Myometrial cell (primary cell): ENCODE results near the genes CORO7 and DNAAF8.

DNA sequence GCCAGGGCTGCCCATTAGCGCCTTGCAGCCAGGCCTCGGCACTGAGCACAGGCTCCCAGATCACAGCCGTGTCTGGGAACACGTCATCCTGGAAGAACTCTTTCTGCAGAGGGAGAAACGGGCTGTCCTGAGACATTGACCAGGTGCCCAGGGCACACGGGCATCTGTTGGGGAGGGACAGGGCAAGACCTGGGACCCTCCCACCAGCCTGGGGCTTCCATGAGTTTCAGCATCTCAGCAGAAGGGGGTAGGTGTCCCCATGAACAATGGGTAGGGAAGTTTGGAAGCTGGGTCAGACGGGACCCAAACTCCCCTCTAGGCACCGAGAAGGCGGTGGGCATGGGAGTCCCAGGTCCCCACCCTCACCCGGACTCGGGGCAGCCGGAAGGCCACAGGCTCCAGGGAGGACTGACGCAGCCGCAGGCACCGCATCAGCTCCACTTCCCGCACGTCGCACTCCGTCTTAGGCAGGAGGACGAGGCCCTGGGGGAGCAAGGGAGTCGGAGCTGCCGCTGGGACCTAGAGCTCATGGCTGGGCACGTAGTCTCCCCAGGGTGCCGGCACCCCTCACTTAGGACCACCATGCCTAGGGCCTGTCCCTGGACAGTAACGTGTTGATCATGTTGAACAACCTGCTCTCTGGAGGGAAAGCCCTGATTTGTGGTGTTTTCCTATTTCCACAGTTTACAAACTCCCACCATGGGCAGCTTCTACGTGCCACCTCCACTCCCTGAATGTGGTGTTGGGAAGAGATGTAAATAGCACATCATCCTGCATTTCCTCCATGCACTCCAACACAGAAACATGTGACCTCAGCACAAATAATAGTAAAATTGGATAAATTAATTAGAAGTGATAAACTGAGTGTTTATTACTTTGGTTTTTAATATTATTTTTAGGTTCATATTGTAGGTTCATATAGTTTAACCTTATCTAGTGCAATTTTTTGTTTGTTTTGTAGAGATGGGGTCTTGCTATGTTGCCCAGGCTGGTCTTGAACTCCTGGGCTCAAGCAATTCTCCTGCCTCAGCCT is 7.2 kb upstream of the PAM16 start:
- RAMPAGE, long total RNA, result no peak

DNA sequence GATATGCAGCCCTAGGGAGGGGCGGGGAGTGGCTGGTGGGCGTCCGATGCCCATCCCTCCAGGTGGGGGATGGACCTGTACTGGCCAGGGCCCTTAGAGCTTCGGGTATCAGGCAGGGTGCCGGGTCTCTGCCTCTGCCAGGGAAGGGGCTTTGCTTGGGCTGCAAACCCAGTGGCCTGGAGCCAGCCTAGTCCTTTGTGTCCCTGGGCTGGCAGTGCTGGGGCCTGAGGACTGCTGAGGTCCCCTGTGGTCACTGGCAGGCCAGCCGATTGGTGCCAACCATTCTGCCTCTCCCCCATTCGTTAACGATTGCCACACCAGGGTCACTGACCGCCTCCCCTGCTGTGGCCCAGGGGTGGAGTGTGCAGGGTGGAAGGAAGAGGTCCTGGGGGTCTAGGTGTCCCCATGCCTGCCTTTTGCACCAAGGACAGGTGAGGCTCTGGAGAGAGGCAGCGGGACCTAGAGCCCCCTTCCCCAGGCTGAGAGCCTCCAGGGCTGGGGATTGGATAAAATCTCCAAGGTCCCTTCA is 881 bp downstream of the VASN start:
- RAMPAGE, long total RNA, result no peak

DNA sequence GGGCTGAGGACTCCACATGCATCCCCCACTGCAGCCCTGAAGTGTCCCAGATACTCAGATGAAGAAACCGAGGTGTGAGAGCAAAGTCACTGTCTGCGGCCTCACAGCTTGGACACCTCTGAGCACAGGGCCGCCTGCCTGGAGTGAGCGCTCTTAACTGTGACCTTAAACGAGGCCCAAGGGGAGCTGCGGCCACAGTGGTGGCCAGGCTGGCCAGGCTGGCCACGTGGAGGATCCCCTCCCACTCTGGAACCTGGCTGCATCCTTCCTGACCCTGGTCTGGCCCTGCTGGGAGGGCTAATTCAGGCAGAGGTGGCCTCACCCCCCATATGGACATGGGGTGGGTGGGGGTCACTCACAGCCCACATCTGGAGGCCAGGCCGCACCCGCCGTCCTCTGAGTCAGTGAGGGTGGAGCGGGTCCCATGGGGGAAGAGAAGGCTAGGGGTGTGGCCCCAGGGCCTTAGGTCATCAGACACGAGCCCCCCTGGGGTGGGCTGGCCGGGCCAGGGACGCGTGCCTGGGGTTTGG is 6.6 kb downstream of the VASN start:
- RAMPAGE, long total RNA, result no peak

DNA sequence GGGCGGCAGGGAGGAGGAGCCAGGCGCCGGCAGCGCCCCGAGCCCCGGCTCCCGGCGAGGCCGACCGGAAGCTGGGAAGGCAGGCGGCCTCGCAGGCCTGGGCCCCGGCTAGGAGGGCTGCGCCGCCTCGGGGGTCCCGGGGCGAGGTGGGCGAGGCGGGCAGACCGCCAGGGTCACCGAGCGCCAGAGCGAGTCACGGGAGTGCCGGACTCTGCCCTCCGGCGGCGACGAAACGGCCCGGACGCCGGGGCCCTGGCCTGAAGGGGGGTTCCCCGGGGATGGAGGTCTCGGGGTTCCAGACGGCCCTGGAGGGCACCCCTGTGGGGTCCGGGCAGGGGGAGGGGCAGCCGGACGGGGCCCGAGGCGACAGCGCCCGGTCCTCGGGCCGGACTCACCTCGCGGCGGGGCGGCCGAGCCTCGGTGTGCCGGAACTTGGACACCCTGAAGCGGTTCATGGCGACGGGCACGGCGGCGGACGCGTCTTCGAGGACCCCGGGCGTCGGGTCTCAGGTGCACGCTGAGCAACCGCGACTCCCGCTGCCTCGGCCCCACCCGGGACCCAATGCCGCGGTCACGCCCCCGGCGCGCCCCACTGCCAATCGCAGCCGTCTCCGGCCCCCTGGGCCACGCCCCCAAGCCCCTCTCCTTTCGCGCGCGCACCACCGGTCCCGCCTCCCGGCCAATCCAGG is at the start of gene CORO7:
Gene CORO7 (minus strand): TSS at position 533 of the 689 bp plus-strand sequence.
- RAMPAGE, long total RNA, result no peak

- RAMPAGE, long total RNA, result no peak
Measured at GRCh38 chr16:4433233-4434522, 8.0 kb downstream of the DNAJA3 start.

- RAMPAGE, long total RNA, result no peak
Measured at GRCh38 chr16:4461525-4461729, 13.0 kb downstream of the NMRAL1 start.

DNA sequence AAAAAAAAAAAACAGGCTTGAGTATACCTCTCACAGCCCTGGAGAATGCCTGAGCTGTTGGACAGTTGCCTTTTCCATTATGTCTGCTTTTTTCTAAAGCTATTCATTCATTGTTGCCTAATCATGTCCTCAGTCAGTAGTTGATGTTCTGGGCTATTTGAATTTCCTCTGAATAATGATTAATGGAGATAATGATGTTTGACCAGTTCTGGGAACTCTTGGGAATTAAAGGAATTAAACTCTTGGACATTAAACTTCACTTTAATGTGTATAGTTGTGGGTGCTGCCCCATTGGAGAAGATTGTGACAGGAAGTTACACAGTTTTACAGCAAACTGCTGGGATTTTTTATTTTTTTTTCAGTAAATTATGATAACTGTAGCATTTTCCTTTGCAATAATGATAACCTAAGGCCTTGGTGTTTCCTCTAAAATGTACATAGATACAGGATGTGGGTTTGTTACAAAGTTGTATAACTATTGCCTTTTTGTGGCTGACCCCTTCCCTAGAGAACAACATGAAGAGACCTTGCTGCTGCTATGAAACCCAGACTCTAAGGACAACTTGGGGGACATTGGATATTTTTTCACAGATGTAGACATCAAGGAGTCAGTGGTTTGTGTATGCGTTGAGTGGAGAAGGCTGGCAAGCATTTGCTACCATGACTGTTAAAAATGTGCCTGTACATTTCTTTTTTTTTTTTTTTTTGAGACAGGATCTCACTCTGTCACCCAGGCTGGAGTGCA is 12.1 kb downstream of the HMOX2 start:
- RAMPAGE, long total RNA, result no peak

DNA sequence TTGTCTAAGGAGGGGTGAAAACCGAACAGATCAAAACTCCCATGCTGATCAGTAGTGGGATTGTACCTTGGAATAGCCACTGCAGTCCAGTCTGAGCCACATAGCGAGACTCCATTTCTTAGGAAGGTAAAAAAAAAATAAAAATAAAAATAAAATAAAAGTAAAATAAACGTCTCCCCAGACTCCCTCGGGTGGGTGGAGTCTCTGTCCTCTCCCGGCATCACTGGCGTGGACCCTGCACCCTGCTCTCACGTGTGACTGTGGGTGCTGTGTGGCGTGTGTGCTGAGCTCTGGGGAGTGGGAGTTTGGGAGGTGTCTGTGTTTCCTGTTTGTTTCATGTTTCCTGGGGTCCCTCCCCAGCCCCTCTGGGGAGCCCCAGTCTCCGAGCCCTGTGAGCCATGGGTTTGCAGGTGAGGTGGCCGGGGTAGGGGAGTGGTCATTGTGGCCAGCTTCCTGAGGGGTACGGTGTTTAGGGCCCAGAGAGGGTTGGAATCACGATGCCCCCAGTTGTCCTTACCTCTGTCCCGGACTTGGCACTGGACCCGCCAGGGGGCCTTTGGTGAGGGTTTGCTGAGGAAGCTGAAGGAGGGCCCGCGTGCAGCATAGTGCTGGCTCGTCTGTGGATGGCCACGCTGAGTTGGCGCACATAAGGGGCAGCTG is 34.2 kb upstream of the NUDT16L1 start:
- RAMPAGE, long total RNA, result no peak

- RAMPAGE, long total RNA, result no peak
Measured at GRCh38 chr16:4675671-4676404, 17.5 kb upstream of the NUDT16L1 start.

DNA sequence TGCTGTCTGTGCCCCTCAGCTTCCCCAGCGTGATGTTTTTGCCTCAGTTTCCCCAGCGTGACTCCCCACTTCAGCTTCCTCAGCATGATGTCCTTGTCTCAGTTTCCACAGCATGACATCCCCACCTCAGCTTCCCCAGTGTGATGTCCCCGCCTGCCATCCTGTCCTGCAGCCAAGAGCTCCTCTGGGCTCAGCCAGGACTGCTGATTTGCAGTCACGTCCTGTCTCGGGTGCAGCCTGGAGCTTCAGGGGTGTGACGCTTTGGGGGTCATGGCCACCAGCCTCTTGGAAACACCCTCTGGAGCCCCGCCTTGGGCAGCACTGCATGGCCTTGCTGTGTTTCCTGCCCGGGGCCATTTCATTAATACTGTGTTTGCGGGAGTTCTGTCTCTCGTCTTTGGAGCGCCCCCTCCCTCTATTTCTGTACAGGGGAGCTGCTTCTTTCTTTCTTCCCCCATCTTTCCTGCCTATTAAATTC is 16.5 kb upstream of the NUDT16L1 start:
- RAMPAGE, long total RNA, result no peak

DNA sequence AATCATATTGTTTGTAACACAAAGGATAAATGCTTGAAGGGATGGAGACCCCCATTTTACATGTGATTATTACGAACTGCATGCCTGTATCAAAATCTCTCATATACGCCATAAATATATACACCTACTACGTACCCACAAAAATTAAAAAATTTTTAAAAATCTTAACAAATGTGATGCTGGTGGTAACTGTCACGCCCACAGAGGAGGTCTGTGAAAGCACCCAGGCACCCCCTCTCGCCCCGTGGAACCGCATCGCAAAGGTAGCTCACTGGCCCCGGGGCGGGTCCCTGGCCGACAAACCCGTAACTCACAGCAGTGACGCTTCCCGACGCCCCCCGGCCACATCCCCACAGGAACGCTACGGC is 463 bp downstream of the ANKS3 start:
- RAMPAGE, long total RNA, result no peak

GRCh38 chr16:4733992-4735144 is at the start of gene DNAAF8:
Gene DNAAF8, plus strand, starts transcription at chr16:4734537.
- RAMPAGE, long total RNA, result start-site peak on the minus strand at chr16:4734185-4734275, 14 and 31 reads in 2 replicates

- RAMPAGE, long total RNA, result no peak
Measured at GRCh38 chr16:4828997-4829475, 18.1 kb downstream of the GLYR1 start.

- RAMPAGE, long total RNA, result no peak
Measured at GRCh38 chr16:4834475-4834711, 12.7 kb downstream of the GLYR1 start.

DNA sequence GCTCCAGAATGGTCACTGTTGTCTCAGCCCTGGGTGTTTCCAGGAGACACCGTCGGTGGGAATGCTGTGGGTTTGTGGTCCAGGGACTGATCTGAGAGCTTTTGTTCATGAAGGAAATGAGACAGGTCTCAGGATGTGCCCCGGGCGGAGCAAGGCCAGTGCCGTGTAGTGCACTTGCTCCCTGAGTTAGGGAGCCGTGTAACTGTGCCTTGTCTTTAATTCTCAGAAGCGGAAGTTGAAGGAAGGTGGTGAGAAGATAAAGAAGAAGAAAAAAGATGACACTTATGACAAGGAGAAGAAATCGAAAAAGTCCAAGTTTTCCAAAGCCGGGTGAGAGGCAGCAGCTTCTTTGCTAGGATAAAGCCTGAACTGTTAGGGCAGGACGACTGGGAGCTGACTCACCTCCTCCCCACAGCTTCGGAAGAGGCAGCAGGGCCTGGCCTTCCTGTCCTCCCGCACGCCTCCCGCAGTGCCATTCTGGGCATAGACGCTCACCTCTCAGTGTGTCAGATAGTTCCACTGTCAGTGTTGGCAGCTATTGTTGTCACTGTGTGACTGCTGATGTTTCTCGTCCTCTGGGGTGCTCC is 12.5 kb downstream of the UBN1 start:
- RAMPAGE, long total RNA, result no peak

DNA sequence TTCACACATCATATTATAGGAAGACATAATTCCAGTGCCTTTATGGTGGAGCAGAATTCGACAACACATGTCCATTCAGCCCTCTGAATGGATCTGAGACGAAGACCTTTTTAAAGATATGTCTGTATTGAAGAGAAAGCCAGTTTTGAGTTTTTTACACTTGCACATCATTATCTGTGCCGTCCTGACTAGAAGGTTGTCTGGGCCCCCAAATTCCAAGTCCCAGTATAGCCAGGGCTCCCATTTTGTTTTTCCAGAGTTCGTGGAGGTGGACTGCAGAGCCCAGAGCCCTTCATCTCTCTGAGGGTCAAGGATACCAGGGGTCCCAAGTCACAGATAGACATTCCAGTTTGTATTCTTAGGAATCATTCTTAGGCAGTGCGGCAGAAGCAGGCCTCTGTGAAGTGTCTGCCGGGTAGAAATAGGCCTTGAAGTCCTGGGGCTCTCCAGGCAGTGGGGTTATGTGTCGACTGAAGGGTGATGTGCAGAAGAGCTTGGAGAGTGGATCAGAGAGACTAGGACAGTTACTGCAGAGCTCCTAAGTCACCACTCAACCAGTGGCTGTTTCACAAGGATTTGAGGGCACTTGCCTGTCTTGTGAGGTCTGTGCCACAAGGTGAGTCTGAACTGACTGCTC is 33.7 kb downstream of the UBN1 start:
- RAMPAGE, long total RNA, result no peak

GRCh38 chr16:4918494-4919473 is 18.2 kb downstream of the PPL start:
- RAMPAGE, long total RNA, result no peak

- RAMPAGE, long total RNA, result no peak
Measured at GRCh38 chr16:5058471-5059029, 7.2 kb downstream of the C16orf89 start.

DNA sequence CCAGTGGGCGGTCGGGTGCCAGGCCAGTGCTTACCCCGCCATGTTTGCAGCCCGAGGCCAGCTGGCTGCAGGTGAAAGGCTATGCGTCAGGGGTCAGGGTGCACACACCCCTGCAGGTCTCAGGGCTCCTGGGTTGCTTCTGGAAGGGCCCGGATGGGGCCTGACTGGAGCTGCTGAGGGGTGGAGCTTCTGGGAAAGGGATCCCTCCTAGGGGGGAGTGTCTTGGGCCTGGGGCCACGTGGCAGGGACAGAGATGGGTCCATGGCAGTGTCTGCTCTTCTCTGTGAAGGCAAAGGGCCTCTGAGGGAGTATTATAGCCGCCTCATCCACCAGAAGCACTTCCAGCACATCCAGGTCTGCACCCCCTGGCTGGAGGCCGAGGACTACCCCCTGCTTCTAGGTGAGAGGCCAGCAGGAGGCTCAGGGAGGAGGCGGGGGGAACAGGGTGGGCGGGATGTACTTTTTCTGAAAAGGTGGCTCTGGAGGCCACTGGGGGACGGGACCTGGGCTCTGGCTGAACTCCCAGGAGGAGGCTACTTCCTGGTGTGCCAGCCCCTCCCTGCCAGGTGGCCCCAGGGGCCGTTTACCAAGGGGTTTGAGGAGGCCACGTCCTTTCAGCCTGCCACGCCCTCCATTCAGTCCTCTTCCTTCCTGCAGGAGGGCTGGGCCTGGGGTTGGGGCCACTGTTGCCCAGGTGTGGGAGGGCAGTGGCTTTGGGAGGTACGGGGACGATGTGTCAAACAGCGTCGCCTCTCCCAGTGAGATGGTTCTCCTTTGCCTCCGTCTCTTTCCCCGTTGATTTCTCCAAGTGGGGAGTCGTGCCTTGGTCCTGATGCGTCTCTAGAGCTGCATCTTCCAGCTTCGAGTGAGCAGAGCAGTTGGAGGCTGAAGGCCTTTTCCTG is 9.3 kb downstream of the ALG1 start:
- RAMPAGE, long total RNA, result no peak

- RAMPAGE, long total RNA, result no peak
Measured at GRCh38 chr16:5096927-5097438, 612 bp downstream of the EEF2KMT start.